ENCODE measurements around the gene CCR9.

GRCh38 chr3:45464408-45464889 is 76.1 kb downstream of the LARS2 start:
- PRO-cap, result no peak

- PRO-cap, result no peak
These were observed 85.4 kb upstream of the LIMD1 start for GRCh38 chr3:45508926-45509831.

- PRO-cap, result no peak
These were observed 34.2 kb upstream of the LIMD1 start for GRCh38 chr3:45560243-45560899.

DNA sequence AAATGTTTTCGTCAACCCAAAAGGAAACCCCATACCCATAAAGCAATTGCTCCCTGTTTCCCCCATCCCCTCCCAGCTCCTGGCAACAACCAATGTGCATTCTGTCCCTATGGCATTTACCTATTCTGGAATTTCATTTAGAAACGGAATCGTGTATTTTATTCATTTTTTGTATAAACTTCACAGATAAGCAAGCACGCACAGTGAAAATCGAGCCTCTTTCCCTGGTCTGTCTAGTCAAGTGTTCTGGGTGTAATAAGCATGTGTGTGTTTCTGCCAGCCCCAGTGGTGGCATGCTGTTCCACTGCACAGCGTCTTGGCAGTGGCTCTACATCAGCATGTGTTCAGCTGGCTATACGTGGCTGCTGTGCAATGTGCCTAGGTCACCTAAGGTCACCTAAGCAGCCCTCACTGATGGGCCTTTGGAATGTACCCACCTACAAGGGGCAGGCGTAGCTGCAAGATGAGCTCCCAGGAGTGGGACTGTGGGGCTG is 4.8 kb downstream of the LIMD1 start:
- PRO-cap, result no peak

DNA sequence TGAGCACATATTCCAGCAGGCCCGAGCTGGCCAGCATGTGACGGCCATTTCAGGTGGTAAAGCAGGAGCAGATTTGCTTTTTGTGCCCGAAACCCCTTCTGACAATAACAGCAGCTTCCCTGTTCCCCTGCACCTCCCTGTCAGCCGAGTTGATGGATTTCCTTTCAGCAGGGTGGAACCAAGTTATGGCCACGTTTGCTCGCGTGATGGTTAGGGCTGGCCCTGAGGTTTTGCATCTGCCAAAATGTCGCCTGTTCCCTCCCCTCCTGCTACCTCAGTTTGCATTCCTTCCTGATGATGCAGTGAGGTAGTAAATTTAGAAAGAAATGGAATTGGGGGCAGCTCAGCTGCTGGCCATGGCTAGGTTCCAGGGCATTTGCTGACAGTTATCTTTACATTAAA is 13.2 kb downstream of the LIMD1 start:
- PRO-cap, result no peak

DNA sequence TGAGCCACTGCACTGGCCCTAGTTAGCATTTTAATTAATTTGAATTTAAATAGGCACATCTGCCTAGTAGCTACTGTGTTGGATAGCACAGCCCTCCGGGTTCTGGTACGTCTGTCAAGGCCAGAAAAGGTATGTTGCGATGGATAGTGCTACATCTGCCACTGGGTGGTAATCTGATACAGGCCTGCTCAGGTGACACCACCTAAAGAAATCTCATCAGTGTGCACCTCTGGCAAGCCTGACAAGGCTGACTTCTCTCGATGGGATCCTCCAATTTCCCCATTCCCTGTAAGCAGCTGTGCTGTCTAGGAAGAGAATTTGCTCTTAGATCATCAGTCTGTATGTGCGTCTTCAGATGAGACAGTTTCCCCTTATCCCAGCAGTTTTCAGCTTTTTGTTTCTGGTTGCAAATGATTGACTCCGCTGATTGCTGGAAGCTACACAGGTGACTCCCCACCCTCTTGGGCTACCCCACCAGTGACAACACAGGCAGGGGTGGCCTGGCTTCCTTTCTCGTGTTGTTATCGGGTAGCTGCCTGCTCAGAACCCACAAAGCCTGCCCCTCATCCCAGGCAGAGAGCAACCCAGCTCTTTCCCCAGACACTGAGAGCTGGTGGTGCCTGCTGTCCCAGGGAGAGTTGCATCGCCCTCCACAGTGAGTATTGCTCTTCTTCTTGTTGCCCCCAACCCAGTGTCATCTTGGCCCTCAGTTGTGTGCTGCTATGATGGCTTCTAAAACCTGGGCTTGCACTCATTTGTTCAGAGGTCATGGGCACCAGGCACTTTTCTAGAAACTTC is at the start of gene CCR9:
Gene CCR9 (plus strand): TSS at position 543 of the 798 bp plus-strand sequence.
- PRO-cap, result no peak

DNA sequence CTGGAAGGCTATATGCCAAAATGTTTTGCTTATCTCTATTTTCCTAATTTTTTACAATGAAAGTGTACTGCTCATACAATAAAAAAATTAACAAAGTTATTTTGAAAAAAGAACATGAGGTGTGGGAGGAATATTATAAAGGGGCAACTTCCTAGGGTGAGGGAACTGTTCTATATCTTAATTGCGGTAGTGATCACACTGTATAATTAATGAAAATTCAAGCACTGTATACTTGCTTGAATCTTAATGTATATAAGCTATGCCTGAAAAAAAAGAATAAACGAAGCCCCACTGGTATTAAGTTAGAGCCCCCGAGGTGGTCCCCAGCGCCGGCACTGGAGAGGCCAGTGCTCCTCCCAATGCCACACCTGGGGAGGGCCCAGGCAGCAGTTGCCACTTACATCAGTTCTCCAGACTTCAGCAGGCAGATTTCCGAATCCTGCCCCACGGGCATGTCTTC is 7.2 kb upstream of the CXCR6 start:
- PRO-cap, result no peak

GRCh38 chr3:46022816-46023507 is 4.3 kb downstream of the XCR1 start:
- PRO-cap, result no peak

- PRO-cap, result no peak
These were observed 62.1 kb upstream of the XCR1 start for GRCh38 chr3:46089086-46090052.

- PRO-cap, result no peak
These were observed 68.2 kb upstream of the XCR1 start for GRCh38 chr3:46095067-46096276.

DNA sequence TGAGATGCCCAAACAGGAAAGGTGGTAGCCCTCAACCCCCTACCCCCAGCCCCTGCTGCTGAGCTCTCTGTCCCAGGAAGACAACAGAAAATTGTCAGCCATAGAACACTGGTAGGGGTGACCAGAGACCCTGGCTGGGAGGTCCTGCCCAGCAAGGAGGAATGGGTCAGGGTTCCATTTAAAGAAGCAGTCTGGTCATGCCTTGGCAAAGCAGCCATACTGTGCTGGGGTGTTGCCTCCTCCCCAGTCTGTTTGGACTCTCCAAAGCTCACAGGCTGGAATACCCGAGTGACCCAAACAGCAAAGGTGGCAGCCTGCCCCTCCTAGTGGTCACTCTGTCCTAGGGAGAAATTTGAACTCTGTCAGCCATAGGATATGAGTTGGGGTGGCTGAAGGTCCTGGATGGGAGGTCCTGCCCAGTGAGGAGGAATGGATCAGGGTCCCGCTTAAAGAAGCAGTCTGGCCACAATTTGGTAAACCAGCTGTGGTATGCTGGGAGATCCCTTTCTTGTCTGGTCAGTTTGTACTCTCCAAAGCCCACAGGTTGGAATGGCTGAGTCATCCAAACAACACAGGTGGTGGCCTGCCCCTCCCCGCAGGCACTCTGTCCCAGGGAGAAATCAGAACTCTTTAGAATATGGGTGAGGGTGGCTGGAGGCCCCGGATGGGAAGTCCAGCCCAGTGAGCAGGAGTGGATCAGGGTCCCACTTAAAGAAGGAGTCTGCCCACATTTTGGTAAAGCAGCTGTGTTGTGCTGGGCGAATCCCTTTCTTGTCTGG is 45.1 kb downstream of the CCR1 start:
- PRO-cap, result no peak

DNA sequence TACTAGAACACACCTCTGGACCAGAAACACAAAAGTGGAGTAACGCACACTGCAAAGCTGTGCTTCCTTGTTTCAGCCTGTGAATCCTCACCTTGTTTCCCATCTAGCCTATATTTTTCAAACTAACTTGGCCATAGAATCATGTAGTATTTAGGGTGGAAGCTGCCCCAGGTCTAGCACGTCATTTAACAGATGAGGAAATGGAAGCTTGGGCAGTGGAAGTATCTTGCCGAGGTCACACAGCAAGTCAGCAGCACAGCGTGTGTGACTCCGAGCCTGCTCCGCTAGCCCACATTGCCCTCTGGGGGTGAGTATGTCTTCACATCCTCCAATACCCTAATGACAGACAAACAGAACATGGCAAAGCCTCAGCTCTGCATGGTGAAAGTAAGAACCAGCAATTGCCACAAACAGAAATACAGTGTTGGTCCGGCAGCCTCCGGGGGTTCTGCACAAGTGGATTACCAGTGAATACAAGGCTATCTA is 2.2 kb upstream of the CCR5 start:
- PRO-cap, result no peak

DNA sequence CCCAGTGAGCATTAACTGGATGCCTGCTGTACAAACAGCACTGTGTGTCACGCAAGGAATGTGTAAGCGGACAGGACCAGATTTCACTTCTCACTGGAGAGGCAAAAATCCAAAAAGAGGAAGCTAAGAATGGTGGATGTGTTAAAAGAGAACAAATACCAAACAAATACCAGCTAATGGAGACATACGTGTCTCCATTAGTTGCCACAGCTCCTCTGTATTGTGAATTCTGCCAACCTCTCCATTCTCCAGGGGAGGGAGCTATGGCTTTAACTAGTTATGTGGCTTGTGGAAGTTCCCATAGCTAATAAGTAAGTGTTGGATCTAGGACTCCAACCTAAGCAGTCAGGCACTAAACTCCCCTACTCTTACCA is 2.6 kb downstream of the LTF start:
- PRO-cap, result no peak

DNA sequence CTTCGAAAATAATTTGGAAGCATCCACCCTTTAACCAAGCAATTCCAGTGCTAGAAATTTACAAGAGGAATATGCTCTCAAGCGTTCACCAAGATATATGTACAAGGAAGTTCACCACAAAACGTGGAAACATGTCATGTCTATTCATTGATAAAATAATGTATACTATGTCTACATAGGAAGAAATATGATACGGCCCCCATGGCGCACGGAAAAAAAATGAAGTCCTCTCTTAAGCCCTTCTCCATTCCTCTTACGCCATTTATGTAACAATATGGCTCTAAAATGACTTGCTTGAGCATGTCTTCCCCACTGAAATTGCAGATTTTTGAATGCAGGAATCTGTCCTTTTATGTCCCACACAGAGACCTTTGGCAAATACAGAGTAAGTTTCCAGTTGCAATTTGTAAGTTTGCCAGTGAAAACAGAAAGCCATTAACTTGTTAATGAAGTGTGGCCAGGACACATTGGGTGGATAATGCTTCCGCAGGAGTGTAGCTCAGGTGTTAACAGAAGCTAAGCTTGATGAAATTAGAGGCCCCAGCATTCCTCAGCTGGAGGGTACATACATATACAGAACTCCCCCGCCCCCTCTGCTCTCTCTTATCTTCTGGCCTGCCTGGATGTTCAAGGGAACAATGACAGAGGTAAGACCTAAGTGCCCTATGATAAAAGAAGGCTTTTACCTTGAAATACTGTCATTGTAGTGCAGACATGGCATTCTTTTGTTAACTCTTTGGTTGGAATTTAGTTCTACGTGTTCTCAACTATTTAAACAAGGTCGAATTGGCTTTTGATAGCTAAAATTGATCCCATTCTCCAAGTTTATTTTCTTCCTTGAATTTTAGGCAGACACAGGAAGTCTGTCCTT is 3.4 kb upstream of the TDGF1 start:
- PRO-cap, result no peak

DNA sequence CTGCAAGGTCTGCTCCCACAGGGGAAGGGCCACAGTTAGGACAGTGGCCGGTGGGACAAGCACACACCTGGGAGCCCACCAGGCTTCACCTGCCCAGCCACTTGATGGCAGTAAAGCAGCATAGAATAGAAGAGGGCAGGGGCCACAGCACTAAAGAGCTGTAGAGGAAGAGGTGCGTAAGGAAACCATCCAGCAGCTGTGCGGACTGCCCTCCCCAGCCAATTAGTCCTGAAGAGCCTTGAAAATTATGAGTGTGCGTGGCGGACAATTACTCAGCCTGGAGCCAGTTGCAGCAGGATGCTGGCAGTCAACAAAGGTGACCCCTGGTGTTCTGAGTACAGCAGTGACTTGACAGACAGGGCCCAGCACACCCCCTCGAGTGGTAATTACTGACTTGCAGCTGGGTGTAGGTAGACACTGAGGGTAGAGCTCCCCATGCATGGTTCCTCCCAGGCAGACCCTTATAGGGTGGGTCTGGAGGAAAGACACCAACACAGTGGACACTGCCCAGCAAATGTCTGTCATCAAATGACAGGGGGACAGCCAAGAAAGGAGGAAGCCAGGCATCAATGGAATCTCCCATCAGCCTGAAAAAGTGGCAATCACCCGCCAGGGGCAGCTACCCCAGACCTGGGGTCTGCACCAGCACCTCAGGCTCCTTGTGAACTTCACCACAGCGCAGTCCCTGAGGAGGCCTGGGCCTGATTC is 29.6 kb downstream of the ALS2CL start:
- PRO-cap, result no peak

GRCh38 chr3:46696656-46696990 is 3.1 kb upstream of the ALS2CL start:
- PRO-cap, result no peak

DNA sequence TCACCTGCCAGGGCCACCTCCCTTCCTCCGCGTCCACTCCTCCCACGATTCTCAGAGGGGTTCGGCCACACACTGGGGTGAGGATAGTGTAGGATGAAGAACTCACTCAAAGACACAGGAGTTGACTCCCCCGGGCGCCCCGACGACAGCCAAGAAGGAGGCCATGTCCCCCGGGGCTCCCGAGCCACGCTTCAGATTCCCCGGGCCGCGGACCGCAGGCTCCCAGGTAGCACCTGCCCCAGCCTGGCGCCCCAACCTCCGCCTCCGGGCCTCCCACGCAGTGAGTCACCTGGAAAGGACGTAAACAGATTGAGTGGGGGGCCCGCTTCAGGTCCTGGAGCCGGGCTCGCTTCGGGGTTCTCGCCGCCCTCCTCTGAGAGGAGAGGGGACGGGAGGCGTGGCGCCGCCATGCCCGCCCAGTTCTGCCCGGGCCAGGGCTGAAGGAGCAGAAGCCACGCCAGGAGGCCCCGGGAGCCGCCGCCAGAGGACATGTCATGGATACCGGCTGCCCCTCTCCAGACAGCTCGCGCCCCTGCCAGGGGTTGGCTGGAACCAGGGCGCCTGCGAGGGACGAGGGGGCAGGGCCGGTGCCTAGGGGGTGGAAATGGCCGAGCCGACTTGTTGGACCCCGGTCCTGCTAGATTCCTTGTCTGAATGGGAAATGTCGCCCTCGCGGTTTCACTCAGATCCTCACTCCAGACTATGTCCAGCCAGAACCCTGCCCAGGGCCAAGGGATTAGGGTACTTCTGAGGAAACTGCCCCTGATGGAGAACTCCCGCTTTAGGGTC is 29.4 kb downstream of the MYL3 start:
- PRO-cap, result no peak

DNA sequence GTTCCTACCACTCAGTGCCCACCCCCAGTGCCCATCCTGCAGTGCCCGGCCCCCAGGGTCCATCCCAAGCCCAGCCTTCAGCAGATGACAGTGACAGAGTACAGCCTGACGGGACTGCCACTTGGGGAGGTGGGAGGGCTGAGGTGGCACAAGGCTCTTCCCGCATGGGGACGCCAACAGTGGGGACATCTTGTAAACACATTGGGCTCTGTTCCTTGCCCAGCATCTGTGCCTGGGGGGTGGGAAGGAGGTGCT is 1.4 kb upstream of the MYL3 start:
- PRO-cap, result no peak

DNA sequence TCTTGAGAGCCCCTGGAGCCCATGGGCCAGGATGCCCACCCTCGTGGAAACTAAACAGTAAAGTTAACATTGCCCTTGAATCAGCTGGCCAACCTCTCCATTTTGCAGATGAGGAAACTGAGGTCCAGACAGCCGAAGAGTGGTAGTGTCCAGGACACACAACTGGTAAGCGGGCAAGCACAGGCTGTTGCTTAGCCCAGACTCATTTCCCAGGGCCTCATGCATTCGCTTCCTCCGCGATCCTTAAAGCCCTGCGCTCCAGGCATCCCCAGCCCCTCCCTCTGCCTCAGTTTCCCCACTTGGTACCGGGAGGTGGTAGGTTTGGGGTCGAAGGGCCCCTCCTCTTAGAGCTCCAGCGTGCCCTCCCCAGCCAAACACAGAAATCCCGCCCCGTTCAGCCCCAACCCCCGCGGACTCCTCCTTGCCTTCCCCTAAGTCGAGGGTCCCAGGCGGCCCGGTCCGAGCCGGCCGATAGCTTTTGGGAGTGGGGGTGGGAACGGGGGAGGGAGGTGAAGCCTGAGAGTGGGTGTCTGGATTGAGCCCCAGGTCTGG is 3.5 kb downstream of the PTH1R start:
- PRO-cap, result no peak

DNA sequence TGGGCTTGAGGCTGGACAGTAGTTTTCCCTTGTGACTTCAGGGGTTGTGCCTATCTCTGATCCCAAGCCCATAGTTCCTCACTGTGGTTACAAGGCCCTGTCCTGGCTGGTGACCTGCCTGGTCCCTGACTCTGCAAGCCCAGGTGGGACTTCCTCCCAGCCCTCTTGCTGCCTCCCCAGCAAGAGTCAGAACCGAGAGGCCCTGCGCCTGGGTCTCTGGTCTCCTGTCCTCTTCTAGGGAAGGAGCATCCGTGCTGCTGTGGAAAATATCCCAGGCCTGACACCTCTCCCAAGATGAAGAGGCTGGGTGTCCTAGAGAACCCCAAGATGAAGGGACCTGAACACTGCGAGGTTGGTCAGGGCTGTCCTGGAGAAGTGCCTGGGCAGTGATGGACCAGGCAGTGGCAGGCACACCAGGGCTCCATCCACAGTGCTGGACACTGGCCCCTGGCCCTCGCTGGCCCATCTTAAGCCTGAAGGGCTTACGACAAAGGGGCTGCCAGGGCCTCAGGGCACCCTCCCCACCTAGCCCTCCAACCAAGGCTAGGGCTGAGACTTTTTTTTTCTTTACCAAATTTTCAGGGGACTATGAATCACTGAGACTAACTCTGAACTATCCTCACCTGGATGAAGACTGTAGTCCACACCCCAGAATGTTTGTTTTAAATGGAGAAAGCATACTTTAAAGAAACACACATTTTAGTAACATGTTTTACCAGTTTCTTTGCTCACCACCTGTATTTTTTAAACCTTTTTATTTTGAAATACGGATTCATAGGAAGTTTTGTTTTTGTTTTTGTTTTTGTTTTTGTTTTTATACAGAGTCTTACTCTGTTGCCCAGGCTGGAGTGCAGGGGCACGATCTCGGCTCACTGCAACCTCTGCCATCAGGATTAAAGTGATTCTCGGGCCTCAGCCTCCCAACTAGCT is 32.9 kb downstream of the PTH1R start:
- PRO-cap, result no peak